Neuron (in vitro differentiated cells): ENCODE results near the gene PRXL2B.

GRCh38 chr1:2061088-2062090, 11.2 kb downstream of the PRKCZ start:
- PRO-cap: no peak

DNA sequence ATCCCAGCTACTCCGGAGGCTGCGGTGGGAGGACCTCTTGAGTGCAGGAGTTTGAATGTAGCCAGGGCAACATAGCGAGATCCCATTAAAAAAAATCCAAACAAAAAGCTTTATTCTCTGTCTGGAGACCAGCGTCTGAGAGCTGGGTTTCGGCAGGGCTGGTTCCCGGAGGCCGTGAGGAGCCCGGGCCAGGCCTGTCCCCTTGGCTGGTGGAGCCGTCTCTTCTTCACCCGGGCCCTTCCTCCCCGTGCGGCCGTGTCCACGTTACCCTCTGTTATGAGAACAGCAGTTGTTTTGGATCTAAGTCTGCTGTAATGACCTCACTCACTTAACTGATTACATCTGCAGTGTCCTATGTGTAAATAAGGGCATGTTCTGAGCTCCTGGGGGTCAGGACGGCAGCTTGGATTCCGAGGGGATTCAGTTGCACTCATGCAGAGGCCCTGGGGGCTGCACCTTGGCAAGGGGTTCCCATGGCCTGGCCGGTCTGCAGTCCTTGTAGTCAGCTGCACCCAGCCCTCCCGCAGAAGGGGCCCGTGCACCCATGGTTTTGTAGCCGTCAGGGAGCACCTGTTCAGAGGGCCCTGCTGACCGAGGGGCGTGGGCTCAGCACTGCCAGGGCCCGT, 39.7 kb downstream of the PRKCZ start:
- PRO-cap: no peak

DNA sequence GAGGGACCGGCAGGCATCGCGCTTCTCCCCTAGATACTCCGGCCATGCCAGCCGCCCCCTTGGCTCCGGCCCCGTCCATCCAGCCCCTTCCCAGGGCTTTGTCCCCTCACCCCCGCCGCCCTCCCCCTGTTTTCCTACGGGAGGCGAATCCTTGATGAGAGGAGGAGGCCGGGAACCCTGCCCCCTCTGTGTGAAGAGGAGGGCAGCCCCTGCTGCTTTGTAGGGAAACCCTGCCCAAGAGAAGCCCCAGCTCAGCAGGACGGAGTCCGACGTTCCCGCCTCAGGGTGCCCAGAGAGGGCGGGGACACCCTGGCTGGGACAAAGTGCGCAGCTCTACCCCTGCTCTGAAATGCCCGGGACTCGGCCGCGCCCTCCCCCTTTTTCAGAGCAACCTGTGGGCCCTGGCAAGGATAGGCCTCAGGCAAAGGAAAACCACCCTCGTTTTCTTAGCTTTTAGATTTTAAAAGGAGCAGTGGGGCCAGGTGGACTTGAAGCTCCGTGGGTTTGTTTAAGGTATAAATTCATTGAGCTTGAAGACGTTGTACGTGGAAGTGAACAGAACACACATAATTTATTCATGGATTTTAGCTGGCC, 42.0 kb downstream of the PRKCZ start:
- PRO-cap: no peak

DNA sequence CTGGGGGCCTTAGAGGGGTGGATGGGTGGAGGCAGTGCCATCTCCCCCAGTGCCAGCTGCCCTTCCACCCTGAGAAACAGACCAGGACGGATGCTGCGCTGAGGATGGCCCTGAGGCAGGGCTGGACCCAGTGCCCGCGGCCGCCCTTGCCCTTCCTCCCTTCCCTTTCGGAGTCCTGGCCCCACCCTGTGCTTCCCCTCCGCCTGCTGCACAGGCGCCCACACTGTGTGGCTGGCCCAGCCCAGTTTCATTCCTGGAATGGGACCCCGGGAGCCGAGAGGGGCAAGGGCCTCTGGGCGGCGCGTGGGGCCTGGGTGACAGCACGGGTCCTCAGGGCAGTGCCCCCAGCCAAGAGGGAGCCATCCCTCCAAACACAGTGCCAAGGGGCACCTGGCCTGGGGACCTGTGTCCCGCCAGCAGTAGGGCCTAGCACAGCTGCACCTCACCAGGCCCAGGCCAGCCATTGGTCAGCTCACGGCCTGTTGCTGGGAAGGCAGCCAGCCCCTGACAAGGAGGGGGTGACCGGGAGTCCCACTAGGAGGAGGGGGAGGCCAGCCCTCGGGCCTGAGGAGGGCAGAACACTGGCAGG, 13.4 kb upstream of the SKI start:
- PRO-cap: no peak

DNA sequence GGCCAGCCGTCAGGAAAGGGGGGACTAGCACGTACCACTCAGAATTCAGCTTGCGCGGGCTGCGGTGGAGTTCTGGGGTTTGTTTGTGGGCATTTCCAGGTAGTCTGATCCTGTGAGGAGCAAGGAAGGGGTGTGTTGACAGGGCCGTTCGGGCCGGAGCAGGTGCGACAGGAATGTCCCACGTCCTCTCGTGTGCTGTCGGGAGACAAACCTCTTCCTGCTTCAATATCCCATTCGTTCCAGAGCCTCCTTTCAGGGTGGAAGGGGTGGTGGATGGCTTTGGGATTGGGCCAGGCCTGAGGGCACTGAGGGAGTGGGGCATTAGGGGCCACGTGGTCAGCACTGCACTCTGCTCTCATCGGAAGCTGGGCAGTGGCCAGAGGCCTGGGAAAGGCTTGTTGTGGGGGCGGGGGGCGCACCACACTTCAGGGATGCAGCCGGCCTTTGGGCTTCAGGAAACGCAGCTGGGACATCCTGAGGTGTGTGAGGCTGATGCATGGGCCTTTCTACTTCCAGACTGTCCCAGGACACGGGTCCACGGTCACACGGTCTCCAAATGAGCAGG, 39.2 kb downstream of the SKI start:
- PRO-cap: no peak

GRCh38 chr1:2286372-2286756, 58.2 kb downstream of the SKI start:
- PRO-cap: no peak

- PRO-cap: no peak
Observed at GRCh38 chr1:2295385-2295994, 67.4 kb downstream of the SKI start.

DNA sequence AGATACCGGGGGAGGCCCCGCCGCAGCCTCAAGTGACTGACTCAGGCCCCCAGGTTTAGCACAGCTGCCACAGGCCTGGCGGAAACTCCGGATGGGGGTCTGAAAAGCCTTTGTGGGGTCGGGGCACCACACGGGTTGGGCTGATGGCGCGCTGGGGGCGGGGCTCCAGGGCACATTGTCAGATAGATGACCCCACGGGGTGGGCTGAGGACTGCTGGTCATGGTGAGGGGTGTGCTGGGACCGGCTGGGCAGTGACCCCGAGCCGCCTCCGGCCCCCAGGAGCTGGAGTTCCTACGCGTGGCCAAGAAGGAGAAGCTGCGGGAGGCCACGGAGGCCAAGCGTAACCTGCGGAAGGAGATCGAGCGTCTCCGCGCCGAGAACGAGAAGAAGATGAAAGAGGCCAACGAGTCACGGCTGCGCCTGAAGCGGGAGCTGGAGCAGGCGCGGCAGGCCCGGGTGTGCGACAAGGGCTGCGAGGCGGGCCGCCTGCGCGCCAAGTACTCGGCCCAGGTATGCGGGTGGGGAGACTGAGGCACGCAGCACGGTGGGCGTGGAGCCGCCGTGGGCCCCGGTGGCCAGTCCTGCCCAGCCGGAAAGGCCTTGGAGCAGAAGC, 77.7 kb downstream of the SKI start:
- PRO-cap: no peak

- PRO-cap: no peak
Observed at GRCh38 chr1:2307568-2308028, 79.5 kb downstream of the SKI start.

DNA sequence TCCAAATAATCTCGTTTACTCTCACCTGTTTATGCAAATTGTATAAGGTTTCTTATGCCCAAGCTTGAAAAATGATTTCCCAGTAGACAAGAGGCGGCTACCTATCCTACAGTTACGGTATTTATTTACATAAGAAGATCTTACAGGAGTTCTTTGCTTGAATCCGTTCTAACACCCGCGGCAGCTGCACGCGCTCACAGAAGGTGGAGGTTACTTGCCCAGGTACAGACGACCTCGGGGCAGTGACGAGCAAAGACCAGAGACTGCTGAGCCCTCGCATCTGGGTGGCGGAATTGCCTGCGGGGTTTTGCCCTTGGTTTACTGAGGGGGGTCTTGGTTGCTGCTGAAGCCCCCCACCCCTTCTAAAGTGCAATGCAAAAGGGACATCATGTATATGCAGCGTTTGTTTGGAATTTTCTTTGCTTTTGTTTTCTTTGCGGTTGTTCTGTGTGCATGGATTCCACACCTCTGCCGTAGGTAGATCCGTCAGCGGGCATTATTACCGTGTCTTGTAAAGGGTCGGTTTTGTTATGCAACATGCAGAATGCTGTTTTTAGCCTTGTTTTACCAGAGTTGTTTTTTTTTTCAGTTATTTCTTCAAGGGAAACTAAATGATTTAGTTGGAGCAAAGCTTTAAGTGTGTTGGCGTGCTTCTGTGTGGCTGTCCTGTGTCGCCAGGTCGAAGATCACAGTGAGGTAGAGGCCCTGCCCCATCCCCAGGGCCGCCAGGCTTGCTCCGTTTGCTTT, 80.1 kb downstream of the SKI start:
- PRO-cap: no peak

- PRO-cap: no peak
Observed at GRCh38 chr1:2321932-2322912, 69.1 kb downstream of the MORN1 start.

DNA sequence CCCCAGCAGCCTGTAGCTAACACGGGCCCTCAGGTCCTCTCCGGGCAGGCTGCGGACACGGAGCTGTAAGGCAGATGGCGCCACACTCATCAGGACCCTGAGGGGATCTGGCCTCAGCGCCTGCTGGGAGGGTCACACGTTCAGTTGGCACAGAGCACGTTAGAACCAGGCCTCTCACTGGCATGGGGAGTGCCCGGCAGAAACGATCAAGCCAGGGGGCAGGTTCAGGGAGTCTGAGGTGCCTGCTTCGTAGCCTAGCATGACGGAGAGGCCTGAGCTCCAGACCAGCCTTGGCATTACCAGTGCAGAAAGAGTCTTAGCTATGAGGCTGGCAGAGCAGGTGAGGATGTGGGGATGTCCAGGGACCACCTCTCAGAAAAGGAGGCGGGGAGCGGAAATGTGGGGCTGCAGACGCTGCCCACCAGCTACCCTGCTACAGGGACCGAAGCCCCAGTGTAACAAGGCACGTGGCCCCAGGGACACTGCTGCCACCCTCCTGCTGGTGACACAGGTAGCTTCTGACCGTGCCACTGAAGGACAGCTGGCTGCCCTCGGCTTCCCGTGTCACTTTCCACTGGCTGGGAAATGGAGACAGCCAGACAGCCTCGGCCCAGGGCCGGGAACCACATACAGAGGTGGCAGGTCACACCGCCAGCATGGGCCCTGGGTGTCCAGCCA, 5.4 kb downstream of the PEX10 start:
- PRO-cap: no peak

GRCh38 chr1:2408833-2409396, 3.4 kb downstream of the PEX10 start:
- PRO-cap: no peak

GRCh38 chr1:2414166-2414622, 1.8 kb upstream of the PEX10 start:
- PRO-cap: no peak

- PRO-cap: no peak
Observed at GRCh38 chr1:2446338-2446775, 29.7 kb upstream of the PLCH2 start.

DNA sequence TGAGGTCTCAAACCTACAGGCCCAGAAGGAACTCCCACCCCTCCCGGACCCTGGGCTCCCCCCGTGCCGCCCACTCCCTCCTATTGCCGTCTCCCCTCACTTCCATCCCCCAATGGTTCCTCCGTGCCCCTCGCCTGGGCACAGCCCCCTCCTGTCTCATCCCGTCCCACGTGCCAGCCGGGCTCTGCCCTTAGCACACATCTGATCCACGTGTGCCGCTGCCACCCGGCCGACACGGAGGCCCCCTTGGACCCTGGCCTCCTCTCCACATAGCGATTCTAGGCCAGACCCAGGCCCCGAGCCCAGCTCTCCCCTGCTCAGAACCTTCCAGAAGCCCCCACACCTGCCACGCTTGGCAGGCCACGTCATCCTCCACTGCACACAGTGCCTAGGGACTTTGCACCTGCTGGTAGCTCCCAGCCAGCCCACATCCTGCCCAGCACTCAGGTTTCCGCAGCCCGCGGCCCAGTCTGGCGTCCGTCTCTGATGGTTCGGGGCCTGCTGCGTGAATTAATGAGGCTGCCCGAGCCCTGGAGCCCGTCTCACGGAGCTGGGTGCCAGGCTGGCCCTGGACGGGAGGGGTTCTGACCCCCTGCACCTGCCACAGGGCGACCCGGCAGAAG, 20.0 kb downstream of the PLCH2 start:
- PRO-cap: no peak

DNA sequence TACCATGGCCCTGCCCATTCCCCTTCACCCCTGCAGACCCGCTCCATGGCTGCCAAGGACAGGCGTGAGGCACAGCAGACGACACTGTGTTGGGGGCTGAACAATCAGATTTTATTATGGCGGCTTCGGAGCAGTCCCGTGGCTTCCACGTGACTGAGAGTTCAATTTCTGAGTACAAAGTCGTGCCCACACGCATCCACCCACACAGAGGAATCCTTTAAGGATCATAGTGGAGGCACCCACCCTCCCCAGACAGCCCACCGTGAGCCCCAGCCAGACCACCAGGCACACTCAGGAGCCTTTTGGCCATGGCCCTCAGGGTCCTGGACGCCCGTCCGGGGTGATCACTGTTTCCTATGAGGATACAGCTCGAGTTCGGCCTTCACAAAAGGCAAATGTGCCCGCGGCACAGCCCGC, 1.4 kb downstream of the HES5 start:
- PRO-cap: no peak

DNA sequence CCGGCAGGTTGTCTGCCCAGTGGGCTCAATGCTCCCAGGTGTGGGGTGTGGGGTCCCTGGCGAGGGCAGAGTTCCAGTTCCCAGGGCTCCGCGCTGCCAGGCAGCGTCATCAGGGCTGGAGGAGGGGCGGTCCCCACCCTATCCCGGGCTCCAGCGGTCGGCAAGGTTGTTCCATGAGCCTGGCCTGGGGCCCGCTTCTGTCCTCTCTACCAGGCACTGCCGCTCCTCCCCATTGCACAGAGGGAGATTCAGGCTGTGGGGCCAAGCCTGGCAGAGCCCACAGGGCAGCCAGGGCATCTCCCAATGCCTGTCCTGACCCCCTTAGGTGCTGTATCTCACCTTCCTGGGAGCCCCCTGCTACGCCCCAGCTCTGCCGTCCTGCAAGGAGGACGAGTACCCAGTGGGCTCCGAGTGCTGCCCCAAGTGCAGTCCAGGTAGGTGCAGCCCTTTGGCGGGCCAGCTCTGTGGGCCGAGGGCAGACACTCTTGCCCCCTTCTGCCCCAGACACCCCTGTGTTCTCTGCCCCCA, 1.3 kb downstream of the TNFRSF14 start:
- PRO-cap: no peak

GRCh38 chr1:2561563-2562001, 5.4 kb downstream of the TNFRSF14 start:
- PRO-cap: no peak

- PRO-cap: bidirectional peak, plus-strand start at chr1:2586482, minus-strand start at chr1:2586305; bidirectional peak, plus-strand start at chr1:2586840, minus-strand start at chr1:2586616
Observed at GRCh38 chr1:2586154-2587218, at the start of gene PRXL2B. Gene PRXL2B, plus strand, starts transcription at chr1:2586777.